Kidney (tissue), 2 donors: ENCODE results near the genes FAM53A and NOP14.

DNA sequence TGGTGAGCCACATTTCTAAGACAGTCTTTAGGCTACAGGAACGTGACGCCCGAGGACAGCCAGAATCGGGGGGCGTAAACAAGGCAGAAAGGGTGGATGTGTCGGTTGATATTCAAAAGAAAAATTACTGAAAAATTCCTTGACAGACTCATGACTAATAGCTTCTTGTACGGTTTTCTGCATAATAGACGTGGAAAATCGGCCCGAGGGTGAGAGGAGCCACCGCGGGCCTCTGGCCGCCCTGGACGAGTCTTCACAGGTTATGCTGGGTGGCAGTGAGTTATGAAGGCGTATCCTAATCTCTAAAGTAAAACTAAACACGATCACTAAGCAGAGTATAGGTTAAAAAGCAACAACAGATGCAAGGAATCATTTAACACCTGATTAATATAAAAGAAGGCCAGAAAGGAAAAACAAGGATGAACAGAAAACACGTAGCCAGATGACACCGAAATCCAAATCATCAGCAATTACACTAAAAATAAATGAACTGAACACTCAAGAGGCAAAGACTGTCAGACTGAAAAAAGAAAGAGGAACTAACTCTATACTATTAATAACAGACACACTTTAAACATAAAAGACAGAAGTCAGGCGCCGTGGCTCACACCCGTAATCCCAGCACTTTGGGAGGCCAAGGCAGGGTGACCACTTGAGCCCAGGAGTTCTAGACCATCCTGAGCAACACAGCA lies 30.3 kb downstream of the CTBP1 start:
- PRO-cap = no peak
- RRBS = no CpG with 5 or more reads among the region's 21 CpGs

GRCh38 chr4:1247911-1248629 lies 860 bp downstream of the CTBP1 start:
- PRO-cap = bidirectional peak, plus-strand start at chr4:1248455, minus-strand start at chr4:1248359
- RRBS = 2% methylated on average over 65 of the region's 93 CpGs

- PRO-cap = no peak
- RRBS = 27% methylated on average over 4 of the region's 31 CpGs
Observed at GRCh38 chr4:1294473-1295532, 5.1 kb downstream of the MAEA start.

DNA sequence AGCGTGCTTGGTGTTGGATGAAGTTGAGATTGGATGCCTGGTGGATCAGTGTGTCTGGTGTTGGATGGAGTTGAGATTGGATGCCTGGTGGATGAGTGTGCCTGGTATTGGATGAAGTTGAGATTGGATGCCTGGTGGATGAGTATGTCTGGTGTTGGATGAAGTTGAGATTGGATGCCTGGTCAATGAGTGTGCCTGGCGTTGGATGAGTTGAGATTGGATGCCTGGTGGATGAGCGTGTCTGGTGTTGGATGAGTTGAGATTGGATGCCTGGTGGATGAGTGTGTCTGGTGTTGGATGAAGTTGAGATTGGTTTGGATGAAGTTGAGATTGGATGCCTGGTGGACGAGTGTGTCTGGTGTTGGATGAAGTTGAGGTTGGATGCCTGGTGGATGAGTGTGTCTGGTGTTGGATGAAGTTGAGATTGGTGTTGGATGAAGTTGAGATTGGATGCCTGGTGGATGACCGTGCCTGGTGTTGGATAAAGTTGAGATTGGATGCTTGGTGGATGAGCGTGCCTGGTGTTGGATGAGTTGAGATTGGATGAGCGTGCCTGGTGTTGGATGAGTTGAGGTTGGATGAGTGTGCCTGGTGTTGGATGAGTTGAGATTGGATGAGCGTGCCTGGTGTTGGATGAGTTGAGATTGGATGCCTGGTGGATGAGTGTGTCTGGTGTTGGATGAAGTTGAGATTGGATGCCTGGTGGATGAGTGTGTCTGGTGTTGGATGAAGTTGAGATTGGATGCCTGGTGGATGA lies 22.8 kb upstream of the UVSSA start:
- PRO-cap = no peak
- RRBS = no CpG with 5 or more reads among the region's 8 CpGs

GRCh38 chr4:1360453-1360968 lies 13.5 kb downstream of the UVSSA start:
- PRO-cap = no peak
- RRBS = no CpG with 5 or more reads among the region's 19 CpGs

- PRO-cap = no peak
- RRBS = 88% methylated on average over 1 of the region's 18 CpGs
Observed at GRCh38 chr4:1519784-1520149, 113.5 kb upstream of the NKX1-1 start.

DNA sequence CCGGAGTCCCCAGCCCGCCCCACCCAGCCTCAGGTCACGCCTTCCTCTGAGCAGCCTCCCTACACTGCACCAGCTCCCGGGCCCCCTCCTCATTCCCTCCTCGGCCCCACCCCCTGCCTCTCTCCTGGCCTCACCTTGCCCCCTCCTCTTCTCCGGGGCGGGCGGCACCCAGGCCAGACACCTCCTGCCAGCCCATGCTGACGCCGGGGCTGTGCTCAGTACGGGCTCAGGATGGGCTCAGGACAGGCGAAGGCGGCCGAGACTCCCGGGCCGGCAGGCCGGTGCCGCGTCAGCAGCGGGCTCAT lies 127.4 kb downstream of the FAM53A start:
- PRO-cap = no peak
- RRBS = 9% methylated on average over 13 of the region's 20 CpGs

DNA sequence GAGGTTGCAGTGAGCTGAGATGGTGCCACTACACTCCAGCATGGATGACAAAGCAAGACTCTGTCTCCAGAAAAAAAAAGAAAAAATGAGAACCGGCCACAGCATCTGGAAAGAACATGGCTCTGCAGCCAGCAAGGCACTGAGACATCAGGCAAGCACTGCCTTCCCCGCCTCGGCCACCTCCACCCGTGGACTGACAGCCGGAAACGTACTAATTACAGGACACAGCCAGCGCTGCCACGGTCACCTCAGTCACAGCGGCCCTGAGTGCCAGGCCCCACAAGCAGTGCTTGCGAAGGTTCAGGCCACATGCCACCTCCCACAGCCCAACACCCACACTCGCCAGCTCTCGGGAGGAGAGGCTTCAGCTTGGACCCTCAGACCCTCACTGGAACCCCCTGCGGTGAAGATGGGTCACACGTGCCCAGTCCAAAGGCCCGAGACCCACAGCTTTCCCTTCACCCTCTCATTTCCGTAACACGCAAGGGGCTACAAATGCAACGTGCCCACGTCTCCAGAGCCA lies 16.8 kb downstream of the FAM53A start:
- PRO-cap = no peak
- RRBS = no CpG with 5 or more reads among the region's 19 CpGs

DNA sequence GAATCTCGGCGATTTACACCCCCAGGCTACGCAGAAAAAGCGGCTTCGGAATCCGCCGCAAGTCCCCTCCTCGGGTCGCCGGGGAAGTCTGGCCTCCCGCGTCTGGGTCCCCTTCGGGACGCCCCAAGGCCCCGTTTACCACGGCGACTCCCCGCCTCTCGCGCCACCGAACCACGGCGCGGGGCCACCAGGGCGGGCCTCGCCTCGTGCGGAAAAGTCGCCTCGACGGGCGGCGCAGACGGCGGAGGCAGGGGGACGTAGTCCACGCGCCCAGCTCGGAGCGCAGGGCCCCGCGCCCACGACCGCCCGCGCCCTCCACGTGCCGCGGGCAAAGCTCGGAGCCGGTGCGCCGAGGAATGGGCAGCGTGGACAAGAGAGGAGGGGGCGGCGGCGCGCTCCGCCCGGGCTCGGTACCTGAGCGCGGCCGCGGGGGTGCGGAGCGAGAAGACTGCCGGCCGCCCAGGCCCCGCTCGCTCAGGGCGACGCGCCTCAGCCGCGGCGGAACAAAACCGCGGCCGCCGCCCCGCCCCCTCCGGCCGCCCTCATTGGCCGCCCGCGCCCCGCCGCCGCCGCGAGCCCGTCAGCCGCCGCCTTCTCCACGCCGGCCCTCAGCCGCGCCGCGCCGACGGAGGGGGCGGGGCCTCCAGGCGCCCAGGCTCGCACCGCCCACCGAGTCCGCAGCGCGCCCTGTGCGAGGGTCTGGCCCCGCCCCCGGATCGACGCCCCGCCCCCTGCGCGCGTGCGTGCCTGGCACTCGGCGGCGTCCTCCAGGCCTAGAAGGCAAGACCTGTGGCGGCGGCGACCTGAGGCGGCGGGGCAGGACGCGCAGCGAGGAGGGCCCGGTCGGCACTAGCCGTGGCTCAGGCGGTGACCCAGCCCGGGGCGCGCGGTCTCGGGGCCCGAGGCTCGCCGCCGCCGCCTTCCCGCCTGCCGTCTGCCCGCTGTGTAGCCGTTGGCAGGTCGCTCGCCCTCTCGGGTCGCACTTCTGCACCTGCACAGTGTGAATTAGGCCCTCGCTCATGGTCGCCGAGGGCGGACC lies at the start of gene FAM53A:
FAM53A (minus strand) TSS at position 495 of the 1,039 bp plus-strand sequence.
- PRO-cap = bidirectional peak, plus-strand start at position 753 of the sequence, minus-strand start at position 481 of the sequence
- RRBS = 3% methylated on average over 81 of the region's 158 CpGs

DNA sequence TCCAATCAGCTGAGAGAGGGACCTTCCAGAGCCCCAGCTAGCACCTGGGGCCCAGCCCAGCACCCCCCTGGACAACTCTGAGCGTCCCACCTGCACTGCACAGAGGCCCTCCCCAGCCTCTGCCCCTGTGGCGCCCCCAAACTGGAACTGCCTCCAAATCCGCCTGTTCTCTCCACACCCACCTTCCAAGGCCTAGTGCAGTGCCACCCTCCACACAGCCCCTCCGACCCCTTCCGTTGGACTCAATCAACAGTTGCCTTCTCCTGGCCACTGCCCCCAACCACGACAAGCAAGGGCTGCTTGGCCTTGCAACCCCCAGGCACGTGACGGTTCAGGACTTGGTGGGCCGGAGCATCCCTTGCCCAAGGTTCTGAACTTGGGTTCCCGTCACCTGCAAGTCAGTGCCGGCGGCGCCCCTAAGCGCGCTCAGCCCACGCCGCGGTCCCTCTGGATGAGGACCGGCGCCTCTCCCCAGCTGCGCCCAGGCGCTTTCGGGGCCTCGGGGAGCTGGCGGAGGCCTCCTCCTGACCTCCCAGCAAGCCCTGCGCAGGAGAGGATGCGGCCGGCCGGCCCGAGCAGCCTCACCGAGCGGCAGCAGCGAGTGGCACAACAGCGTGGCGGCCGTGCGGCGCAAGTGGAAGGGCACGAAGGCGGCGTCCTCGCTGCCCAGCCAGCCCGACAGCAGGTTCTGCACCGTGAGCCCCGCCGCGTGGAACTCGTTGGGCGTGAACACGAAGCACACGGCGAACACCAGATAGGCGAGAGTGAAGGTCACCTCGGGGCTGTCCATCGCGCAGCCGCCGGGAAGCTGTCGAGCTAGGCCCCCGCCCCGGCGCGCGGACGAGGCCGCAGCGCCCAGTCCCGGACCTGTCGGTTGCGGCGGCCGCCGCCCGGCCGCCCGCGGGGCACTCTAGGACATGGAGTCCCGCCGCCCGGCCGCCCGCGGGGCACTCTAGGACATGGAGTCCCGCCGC lies 788 bp downstream of the TMEM129 start:
- PRO-cap = bidirectional peak, plus-strand start at position 584 of the sequence, minus-strand start at position 490 of the sequence; bidirectional peak, plus-strand start at position 829 of the sequence, minus-strand start at position 912 of the sequence
- RRBS = 1% methylated on average over 15 of the region's 85 CpGs

- PRO-cap = bidirectional peak, plus-strand start at chr4:1767448, minus-strand start at chr4:1767171
- RRBS = 8% methylated on average over 38 of the region's 85 CpGs
Observed at GRCh38 chr4:1766556-1767561, 26.2 kb upstream of the FGFR3 start.

GRCh38 chr4:2252313-2252811 lies 9.5 kb downstream of the MXD4 start:
- PRO-cap = no peak
- RRBS = no CpG with 5 or more reads among the region's 12 CpGs

GRCh38 chr4:2412431-2412861 lies 6.0 kb downstream of the ZFYVE28 start:
- PRO-cap = no peak
- RRBS = 36% methylated on average over 3 of the region's 6 CpGs

- PRO-cap = bidirectional peak, plus-strand start at chr4:2469832, minus-strand start at chr4:2469795
- RRBS = under 1% methylated on average over 28 of the region's 70 CpGs
Observed at GRCh38 chr4:2469334-2470334, 728 bp downstream of the RNF4 start.

DNA sequence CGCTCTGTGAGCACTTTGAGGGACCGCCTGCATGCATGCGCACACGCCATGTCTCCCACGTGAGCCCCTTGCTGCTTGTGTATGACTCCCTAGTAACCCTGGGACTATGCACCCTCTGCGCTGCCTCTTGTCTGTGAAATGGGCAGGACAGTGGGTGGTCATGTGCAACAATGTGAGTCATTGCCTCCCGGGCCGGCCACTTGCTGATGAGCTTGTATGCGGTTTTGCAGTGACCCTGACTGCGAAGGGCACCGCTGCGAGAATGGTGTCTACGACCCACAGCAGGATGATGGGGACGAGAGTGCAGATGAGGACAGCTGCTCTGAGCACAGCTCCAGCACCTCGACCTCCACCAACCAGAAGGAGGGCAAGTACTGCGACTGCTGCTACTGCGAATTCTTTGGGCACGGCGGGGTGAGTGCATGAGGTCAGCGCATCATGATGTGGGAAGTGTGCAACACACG lies 61.4 kb downstream of the TNIP2 start:
- PRO-cap = no peak
- RRBS = no CpG with 5 or more reads among the region's 21 CpGs

DNA sequence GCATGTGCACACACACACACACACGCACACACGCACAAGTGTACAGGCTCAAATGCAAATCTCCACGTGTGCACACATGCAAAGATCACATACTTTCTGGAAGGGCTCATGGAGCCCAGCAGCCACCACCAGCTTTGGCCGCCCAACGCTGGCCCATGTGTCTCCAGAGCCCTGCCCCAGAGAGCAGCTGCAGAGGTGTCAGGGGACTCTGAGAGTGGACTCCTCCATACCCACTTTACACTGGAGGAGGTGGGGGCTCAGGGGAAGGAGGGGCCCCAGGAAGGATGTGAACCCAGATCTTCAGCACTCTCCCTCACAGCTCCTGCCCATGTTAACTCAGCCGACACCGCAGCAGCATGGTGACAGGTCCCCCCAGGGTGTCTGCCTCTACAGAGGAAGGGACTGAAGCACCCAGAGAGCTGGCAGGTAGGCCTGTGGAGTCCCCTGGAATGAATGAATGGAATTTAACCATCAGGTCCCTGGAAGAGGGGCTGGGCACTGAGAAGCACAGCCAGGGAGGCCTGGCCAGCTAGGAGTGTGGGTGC lies 21.7 kb downstream of the SH3BP2 start:
- PRO-cap = no peak
- RRBS = no CpG with 5 or more reads among the region's 7 CpGs

- PRO-cap = unidirectional peak, plus-strand start at chr4:2824851
- RRBS = 92% methylated on average over 3 of the region's 34 CpGs
Observed at GRCh38 chr4:2824449-2825276, 19.0 kb upstream of the ADD1 start.

GRCh38 chr4:2836006-2836826 lies 7.4 kb upstream of the ADD1 start:
- PRO-cap = no peak
- RRBS = no CpG with 5 or more reads among the region's 13 CpGs

DNA sequence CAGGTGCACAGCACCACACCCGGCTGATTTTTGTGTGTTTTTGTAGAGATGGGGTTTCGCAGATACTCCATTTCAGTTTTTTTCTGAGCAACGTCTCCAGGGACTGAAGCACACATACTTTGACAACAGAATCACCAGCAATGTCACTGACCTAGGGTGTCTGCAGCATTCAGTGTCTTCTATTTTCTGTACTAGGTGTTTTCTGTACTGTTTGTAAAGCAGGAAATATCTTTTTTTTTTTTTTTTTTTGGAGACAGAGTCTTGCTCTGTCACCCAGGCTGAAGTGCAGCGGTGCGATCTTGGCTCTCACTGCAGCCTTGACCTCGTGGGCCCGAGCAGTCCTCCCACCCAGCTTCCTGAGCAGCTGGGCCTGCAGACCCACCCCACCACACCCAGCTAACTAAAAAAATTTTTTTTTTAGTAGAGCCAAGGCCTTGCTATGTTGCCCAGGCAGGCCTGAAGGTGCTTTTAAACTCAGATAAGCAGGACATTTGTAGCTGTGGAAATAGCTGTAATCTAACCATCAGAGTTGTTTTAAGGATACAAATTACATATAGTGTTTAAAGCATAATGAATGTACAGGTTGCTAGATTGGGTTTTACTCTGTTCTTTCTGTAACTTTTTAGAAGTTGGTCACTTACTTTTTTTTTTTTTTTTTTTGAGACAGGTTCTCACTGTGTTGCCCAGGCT lies 9.0 kb downstream of the ADD1 start:
- PRO-cap = no peak
- RRBS = no CpG with 5 or more reads among the region's 7 CpGs

DNA sequence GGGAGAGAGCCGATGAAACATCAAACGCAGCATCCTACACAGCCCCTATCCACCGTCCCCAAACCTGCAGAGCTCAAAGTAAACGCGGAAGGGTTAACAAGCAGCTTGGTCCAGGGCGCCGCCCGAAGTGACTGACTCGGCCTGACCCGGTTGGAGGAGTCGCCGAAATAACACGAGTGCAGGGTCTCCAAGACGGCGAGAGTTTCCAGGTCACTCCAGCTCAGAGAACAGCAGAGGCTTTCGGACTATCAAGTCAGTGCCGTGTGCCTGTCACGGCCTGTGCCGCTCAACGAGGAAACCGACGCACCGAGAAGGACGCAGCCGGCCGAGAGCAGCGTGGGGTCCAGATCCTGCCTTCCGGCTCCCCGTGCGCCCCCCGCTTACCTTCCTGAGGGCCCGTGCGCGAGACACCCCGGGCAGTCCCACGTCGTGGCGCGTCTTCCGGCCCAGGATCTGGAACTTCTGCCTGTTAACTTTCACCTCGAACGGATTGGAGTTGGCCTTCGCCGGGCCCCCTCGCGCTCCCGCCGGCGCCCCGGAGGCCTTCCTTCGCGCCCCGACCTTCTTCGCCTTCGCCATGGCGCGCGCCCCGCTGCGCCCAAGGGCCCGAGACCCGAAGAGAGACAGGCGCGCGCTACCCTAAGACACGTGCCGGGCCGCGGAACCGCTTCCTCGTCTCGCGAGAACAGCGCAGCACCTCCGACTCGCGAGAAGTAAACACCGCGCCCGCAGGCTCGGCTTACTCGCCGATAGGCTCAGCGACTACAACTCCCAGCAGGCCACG lies at the start of gene NOP14:
NOP14 (minus strand) TSS at position 666 of the 784 bp plus-strand sequence.
- PRO-cap = bidirectional peak, plus-strand start outside the sequence, minus-strand start at position 666 of the sequence
- RRBS = 1% methylated on average over 23 of the region's 85 CpGs